Umbilical cord (tissue), 2 donors: ENCODE measurements around the gene C4orf33.

GRCh38 chr4:128288679-128289355, 1.2 kb upstream of the PGRMC2 start:
- RAMPAGE, long total RNA: no peak

DNA sequence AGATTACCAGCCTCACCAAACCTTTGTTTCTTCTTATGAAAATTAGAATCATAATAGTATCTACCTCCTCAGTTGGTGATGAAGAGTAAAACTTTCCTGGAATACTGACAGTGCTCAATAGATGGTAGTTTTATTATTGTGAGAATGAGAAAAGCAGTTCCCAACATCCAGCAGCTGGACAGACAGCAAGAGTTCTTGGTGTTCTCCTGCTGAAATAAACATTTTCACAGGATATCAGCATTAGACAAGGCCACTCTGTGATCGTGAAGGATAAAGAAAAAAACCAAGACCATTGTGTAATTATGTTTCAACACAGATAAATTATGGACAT, 136.7 kb upstream of the PGRMC2 start:
- RAMPAGE, long total RNA: no peak

DNA sequence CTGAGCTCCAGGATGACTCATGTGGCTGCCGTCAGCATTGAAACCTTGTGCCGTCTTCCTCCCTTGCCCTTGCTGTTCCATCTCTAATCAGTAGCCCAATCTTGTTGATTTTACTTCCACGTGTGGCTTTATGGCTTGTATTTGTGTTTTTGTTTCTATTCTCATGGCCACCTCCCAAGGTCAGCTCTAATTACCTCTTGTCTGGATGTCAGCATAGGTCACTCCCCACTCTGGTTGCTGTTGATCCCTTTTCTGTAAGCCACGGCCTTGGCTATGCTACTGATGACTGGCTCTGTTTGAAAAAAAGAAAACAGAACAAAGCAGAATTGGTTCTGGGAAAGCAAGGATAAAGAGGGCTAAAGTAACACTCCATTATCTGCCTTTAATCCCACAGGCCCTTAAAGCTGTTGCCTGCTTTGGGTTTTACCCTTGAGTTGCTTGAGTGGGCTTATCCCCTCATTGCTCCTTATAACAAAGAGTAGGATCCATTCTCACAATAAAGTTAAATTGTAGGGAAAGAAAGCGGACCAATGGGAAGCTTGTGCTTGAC, 173.8 kb upstream of the PGRMC2 start:
- RAMPAGE, long total RNA: no peak

DNA sequence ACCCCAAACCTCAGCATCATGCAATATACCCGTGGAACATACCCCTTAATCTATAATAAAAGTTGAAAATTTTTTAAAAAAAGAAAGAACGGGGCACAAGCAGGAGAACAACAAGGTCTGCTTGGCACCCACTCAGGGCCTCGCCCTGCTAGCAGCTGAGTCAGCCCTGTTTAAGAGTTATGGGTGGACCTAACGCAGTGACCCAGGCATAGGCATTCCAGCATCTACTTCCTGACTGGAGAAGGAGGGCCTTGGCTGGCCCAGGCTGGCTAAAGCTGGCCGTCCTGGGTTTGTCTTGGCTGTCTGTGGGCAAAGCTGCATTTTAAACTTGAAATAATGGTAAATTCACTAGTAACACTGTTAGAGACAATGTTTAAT, 236.7 kb upstream of the PGRMC2 start:
- RAMPAGE, long total RNA: no peak

- RAMPAGE, long total RNA: no peak
These were observed 207.5 kb upstream of the JADE1 start for GRCh38 chr4:128601866-128602451.

DNA sequence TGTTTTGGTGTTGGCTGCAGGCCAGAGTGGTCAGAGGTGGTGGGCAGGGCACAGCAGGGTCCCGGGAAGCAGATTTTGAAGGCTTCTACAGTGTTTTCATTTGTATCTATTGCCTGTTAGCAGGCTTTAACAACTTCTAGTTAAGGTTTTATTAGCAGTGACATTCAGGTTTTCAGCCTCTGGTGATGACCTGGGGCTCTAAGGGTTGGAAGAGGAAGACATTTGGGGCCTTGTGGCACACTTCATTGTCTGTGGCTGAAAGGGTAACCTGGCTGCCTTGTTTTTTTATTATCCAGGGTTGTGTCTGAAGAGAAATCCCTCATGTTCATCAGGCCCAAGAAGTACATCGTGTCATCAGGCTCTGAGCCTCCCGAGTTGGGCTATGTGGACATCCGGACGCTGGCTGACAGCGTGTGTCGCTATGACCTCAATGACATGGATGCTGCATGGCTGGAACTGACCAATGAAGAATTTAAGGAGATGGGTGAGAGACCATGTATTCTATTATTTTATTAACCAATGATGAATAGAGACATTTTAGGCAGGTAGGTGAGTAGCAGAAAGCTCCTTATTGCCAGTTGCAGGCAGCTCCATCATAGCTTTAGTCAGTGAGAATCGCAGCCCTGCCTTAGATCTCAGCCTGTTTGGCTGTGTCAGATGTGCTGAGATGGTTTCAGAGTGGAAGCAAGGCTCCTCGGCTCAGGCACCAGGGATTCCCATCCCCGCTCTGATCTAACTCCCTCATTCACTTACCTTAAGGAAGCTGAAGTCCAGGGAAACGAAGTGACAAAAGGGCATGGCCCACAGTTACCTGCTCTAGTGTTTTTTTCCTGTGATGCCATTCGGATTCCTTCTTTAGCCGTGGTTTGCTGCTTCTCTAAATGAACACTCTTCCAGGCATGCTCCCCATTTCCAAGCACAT, 39.4 kb downstream of the JADE1 start:
- RAMPAGE, long total RNA: no peak

GRCh38 chr4:128872485-128873273, 63.2 kb downstream of the JADE1 start:
- RAMPAGE, long total RNA: no peak

DNA sequence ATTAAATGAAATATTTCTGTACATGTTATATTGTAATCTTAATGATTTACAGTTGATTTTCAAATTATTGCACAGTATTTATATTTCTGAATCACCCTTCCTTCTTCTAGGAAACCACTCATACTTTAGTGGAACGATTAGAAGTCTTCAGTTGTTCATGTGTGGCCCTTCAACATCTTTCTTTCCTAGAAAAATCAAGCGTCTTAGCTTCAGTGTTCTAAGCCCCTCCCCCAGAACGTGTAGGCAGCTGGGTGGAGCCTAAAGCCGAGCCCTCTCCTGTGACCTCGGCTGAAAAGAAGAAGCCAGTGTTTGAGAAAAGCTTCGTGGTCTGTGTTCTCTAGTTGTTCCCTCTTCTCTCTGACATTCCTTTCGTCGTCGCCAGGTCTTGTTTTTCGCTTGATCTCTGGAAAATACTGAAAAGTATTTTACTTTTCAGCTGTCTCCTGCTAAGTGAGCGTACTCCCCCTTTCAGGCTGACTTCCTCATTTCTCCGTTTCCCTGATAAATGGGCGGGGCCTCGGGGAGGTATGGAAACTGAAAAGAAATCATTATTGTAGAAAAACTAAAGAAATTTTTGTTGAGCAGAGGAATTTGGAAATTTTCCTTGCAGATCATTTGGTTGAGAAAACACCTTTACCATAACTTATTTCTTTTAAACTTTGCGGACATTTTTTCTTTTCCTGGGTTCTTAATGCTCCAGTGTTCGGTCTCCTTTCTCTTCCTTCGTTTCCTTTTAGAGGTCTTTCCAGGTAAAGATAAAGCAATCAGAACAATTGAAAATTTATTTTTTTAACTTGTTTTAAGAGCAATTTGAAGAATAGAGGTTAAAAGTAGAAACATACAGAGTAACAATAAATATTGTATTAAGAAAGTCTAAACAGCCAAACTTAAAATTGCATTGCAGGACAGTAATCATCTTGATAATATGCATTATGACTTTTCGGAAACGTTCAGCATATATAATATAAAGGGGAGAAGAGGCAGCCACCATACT, at the start of gene C4orf33:
TSS of gene C4orf33 (plus strand) at position 269 of the 994 bp plus-strand sequence.
- RAMPAGE, long total RNA: no peak

- RAMPAGE, long total RNA: no peak
These were observed 1419.3 kb upstream of the PCDH10 start for GRCh38 chr4:131729670-131730237.

DNA sequence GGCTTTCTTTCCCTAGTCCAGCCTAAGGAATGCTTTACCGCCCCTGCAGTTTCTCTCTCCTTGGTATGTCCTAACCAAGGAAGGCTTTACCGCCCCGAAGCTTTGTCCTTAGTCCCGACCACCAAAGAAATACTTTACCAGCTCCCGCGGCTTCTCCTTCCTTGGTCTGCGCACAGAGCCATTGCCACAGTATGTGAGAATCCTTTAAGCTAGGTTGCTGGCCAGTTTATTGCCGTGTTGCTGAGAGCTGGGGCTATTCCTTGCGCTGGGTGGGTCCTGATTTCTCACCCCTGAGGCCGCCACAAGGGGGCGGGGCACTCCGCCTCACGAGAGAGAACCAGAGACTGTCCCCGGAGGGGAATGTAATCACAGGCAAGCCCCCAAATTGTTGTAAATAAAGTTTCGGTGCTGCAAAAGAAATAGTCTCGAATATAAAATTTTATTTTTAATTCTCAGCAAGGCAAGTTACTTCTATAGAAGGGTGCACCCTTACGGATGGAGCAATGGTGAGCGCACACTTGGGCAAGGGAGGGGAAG, 331.0 kb upstream of the PCDH10 start:
- RAMPAGE, long total RNA: no peak

DNA sequence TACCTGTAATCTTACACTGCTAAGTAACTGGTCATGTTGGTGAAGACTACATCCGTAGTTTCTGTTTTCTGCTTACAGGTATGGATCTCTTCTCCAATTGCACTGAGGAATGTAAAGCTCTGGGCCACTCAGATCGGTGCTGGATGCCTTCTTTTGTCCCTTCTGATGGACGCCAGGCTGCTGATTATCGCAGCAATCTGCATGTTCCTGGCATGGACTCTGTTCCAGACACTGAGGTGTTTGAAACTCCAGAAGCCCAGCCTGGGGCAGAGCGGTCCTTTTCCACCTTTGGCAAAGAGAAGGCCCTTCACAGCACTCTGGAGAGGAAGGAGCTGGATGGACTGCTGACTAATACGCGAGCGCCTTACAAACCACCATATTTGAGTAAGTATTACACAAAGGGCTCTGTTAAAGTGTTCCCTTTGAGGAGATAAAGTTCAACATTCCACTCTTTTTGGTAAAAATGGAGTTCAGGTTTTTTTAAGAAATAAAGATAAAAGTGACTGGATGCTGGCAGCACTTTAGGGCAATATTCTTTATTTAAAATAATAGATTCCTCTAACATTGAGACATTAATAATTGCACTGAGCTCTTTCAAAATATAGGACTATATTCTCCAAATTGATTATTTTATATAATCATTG, 13.9 kb downstream of the PCDH10 start:
- RAMPAGE, long total RNA: no peak

GRCh38 chr4:134622691-134623350, 421.2 kb upstream of the PABPC4L start:
- RAMPAGE, long total RNA: no peak

- RAMPAGE, long total RNA: no peak
These were observed 61.4 kb upstream of the NOCT start for GRCh38 chr4:138954114-138954552.

DNA sequence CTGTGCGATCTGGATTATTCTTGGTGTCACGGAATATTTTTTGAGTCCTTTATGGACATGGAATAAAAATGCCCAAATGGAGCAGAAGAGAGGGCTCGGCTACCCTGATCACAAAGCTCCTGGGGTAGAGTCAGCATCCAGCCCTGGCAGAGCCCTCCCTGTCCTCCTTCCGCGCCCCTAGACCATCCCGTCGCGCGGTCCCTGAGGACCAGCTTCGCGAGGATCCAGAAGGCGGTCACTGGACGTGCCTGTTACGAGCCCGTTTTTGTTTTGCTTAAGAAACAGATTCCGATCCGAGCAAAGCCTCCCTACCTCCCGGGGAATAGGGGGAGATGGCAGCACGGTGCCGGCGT, 1.1 kb downstream of the ELF2 start:
- RAMPAGE, long total RNA: no peak

DNA sequence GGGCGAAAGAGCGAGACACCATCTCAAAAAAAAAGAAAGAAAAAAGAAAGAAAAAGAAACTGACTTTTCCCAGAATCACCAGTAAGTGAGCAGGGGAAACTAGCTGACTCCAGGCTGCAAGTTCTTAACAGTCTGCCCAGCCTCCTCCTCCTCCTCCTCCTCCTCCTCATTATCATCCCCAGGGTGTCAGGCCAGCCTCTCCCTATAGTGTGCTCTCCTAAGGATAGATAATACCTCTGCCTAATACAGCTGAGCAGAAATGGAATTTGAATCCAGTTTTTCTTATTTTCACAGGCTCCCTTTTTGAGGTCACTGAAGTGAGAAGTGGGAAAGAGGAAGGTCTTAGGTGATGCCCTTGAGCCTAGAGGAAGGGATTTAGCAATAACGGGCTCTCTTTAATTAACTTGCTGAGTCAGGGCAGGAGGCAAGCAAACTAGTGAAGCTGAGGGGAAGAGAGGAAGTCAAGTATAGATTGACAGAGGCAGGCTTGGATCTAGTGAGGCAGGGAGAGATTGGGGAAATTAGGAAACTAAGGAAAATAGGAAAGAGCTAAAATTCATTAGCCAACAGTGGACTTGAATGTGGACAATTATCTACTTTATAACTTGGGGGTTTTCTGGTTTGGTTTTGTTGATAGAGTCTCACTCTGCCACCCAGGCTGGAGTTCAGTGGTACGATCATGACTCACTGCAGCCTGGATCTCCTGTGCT, 12.0 kb upstream of the ELF2 start:
- RAMPAGE, long total RNA: no peak

DNA sequence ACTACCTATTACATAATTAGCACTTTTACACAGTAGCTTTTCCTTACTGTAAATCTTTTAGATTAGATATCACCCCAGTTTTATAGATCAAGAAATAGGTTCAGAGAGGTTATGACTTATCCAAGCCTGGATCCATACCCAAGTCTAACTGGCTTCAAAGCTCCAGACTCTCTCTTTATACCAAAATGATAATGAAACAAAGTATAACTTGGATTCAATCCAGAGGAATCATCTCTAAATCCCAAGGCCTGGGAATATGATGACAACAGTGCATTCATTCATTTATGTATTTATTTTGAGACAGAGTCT, 70.8 kb upstream of the RAB33B start:
- RAMPAGE, long total RNA: no peak

GRCh38 chr4:139623127-139623359, 42.6 kb upstream of the MGST2 start:
- RAMPAGE, long total RNA: no peak

- RAMPAGE, long total RNA: no peak
These were observed 150.3 kb downstream of the MGST2 start for GRCh38 chr4:139815505-139816824.

DNA sequence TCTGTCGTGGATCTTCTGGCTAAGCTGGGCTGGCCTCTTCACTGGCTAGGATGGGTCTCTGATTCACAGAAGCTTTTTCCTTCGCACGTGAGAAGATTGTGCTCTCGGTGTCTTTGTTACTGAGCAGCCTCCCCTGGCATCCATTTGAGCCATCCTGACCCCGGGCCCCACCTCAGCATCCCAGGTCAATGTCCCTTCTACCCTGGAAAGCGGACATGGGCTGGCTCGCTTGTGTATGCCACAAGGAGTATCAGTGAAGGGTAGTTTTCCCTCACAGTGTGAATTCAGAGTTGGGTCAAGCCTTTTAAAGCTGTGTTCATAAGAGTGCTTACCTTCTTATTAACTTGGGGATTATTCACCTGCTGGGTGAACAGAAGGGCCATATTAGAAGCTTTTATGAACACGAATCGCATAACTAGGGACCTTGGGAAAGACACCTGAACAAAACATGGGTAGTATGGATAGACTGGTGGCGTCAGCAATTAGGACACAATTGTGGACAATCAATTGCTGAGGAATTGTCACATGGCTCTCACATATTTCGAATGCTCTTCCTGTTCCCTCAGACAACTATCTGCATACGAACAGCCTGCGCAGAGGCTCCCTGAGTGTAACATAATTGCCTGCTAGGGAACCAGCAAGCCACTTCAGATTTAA, 160.6 kb downstream of the MGST2 start:
- RAMPAGE, long total RNA: no peak

DNA sequence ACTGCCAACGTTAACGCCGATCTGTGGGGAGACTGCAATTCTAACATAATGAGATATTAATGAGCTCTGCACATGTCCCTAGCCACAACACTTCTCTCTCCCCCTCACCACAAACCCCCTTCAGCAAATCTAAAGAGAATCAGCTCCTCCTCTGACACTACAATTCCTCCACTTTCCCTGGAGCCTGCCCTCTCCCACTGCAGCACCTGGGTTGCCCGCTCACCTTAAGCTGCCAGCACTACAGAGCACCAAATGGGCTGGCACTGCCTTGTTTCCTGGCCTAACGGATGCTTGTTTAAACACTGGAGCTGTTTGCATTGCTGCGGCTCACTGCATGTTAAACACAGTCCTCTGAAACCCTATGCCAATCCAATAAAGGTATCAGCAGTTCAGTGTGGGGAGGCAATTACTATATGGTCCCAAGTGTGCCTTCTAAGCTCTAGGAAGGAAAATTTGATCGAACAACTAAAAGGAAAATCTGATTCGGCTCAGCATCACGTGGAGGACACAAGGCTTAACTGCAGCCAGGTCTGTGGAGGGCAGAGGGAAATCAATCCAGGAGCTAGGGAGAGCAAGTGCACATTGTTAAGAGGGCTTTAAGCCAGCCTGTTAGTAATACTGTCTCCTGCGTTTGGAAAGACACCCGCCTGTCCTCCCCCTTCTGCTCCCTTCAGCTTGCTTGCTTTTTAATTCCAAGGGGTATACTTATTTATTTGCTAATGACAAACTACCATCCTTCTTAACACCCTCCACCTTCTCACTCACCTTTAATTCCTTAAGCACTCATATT, 232.3 kb downstream of the MAML3 start:
- RAMPAGE, long total RNA: no peak